Measurements from ENCODE around the gene PELI1.

- PRO-cap: no peak
CAGE:
- cytosol, long polyA minus RNA: no peak
- cytosol, long polyA plus RNA: no peak
- long polyA plus RNA: no peak
- nucleus, long polyA minus RNA: no peak
- nucleus, long polyA plus RNA: no peak
Observed at GRCh38 chr2:64138642-64139270, 5.5 kb downstream of the PELI1 start.

DNA sequence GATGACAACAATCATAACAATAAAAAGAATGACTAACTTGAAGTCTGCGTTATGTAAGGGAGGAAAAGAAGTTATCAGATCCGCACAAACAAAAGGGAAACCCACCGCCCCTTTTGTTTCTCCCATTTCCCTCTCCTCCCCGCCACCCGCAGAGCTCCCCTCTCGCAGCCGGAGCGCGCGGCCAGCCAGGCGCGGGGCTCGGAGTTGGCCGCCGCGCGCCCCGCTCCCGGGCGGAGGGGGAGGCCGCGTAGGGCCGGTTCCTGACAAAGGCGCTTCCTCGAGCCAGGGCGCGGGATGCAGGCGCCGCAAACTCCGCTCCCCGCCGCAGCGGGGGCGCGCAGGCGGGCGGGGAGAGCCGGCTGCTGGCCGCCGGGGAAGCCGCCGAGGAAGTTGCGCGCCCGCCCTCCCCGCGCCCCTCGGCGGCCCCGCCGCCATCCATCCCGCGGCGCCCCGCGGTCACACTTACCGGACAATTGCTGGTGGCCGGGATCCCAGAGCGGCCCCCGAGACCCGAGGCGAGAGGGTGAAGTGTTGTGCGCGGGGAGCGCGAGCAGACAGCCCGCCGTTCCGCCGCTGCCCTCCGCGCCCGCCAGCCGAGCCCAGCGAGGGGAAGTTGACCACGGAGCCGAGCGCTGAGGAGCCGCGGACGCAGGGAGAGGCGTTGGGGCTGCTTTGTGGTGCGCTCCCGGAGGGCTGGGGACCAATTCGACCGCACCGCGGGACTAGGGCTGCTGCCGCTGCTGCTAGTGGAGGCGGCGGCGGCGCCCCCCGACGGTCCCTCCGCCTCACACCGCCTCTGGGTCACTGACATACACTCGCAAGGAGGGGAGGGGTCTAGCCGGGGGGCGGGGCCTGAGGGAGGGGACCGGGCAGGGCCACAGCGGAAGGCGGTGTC is at the start of gene PELI1:
TSS of gene PELI1 (minus strand) at position 806 of the 895 bp plus-strand sequence.
- PRO-cap: bidirectional peak, plus-strand start at position 77 of the sequence, minus-strand start at position 332 of the sequence; bidirectional peak, plus-strand start outside the sequence, minus-strand start at position 806 of the sequence
CAGE:
- cytosol, long polyA minus RNA: no peak
- cytosol, long polyA plus RNA: start-site peak on the minus strand centred at position 755 of the sequence, 65 bp wide, 63 and 62 reads in 2 replicates
- long polyA plus RNA: start-site peak on the minus strand centred at position 795 of the sequence, 33 bp wide, 209 and 62 reads in 2 replicates
- nucleus, long polyA minus RNA: start-site peak on the minus strand centred at position 731 of the sequence, 114 bp wide, 331 reads
- nucleus, long polyA plus RNA: start-site peak on the minus strand centred at position 744 of the sequence, 91 bp wide, 168 and 130 reads in 2 replicates

- PRO-cap: bidirectional peak, plus-strand start at chr2:64144683, minus-strand start at chr2:64144420
CAGE:
- cytosol, long polyA minus RNA: no peak
- cytosol, long polyA plus RNA: no peak
- long polyA plus RNA: no peak
- nucleus, long polyA minus RNA: no peak
- nucleus, long polyA plus RNA: no peak
Observed at GRCh38 chr2:64144510-64144925, 298 bp upstream of the PELI1 start.

DNA sequence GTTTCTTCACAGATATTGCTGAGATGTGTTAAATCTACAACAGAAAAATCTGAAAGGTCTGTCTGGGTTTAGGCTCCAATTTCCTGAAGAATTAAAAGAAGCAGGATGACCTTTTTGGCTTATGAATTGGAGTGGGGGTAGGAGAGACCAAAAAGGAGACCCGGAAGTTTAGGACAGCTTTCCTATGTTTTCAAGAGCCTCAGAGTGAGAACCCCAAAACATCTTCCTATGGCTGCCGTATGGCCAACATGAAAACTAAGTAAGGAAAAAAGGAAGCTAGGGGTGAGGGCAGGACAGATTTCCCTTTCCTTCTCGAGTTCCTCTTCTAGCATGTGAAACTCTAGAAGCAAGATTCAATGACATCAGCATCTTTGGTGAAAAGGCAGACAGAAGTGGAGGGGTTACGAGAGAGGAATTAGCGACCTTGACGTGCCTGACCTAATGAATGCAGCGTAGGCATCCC is 47.7 kb upstream of the PELI1 start:
- PRO-cap: no peak
CAGE:
- cytosol, long polyA minus RNA: no peak
- cytosol, long polyA plus RNA: no peak
- long polyA plus RNA: no peak
- nucleus, long polyA minus RNA: no peak
- nucleus, long polyA plus RNA: no peak

DNA sequence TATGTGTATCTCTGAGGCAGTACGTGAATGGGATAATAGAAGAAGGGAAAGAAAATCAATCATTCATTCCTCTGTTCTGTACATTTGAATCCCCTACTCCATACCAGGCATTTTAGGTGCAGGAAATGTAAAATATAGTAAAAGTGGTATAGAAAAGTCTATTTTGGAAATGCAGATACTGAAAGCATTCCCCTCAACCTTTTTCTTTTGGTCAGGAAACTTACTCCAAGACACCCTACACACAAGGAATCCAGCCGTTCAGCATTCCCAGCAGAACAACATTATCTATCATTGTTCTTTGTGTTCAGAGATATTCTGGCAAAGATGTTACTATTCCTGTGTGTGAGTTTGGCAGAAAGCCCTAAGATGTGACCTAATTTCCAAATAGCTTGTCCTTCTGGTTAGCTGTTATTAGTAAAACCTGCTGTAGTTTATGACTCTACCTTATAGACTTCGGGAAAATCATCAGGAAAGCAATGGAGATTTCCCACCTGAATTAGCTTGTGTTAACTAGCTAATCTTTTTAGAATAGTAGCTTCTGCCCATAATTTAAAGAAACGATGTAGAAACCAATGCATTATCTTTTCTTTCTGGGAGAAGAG is 78.1 kb upstream of the PELI1 start:
- PRO-cap: no peak
CAGE:
- cytosol, long polyA minus RNA: no peak
- cytosol, long polyA plus RNA: no peak
- long polyA plus RNA: no peak
- nucleus, long polyA minus RNA: no peak
- nucleus, long polyA plus RNA: no peak

DNA sequence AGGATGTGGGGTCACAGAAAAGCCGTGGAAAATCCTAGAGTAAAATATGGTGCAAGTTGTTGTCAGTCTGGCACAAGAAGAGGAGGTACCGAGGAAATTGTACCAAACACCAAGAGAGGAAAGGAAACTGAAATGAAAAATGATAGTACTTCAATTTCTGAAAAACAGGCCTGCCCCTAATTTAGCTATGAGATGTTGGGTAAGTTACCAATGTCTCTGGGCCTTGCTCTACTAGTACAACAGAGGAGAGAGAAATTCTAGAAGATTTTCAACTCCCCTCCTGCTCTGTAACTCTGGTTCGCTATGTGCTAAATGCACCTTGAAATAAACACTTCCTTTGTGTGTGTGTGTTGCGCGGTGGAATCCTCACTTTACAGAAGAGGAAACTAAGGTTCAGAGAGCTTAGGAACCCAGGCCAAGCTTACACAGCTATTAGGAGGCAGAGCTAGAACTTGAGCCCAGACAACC is 78.9 kb upstream of the PELI1 start:
- PRO-cap: no peak
CAGE:
- cytosol, long polyA minus RNA: no peak
- cytosol, long polyA plus RNA: no peak
- long polyA plus RNA: no peak
- nucleus, long polyA minus RNA: no peak
- nucleus, long polyA plus RNA: no peak

- PRO-cap: no peak
CAGE:
- cytosol, long polyA minus RNA: no peak
- cytosol, long polyA plus RNA: no peak
- long polyA plus RNA: no peak
- nucleus, long polyA minus RNA: no peak
- nucleus, long polyA plus RNA: no peak
Observed at GRCh38 chr2:64252608-64253046, 108.4 kb upstream of the PELI1 start.

DNA sequence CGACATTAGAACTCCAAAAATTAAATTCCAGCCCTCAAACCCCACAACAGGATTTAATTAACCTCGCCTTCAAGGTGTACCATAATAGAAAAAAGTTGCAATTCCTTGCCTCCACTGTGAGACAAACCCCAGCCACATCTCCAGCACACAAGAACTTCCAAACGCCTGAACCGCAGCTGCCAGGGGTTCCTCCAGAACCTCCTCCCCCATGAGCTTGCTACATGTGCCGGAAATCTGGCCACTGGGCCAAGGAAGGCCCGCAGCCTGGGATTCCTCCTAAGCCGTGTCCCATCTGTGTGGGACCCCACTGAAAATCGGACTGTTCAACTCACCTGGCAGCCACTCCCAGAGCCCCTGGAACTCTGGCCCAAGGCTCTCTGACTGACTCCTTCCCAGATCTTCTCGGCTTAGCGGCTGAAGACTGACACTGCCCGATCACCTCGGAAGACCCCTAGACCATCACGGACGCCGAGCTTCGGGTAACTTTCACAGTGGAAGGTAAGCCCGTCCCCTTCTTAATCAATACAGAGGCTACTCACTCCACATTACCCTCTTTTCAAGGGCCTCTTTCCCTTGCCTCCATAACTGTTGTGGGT is 110.5 kb upstream of the PELI1 start:
- PRO-cap: no peak
CAGE:
- cytosol, long polyA minus RNA: no peak
- cytosol, long polyA plus RNA: no peak
- long polyA plus RNA: no peak
- nucleus, long polyA minus RNA: no peak
- nucleus, long polyA plus RNA: no peak

- PRO-cap: bidirectional peak, plus-strand start at chr2:64263570, minus-strand start at chr2:64263397
CAGE:
- cytosol, long polyA minus RNA: no peak
- cytosol, long polyA plus RNA: no peak
- long polyA plus RNA: no peak
- nucleus, long polyA minus RNA: start-site peak on the minus strand at chr2:64263421-64263428, 7 reads
- nucleus, long polyA plus RNA: no peak
Observed at GRCh38 chr2:64263137-64263662, 119.0 kb upstream of the PELI1 start.

- PRO-cap: no peak
CAGE:
- cytosol, long polyA minus RNA: no peak
- cytosol, long polyA plus RNA: no peak
- long polyA plus RNA: no peak
- nucleus, long polyA minus RNA: no peak
- nucleus, long polyA plus RNA: no peak
Observed at GRCh38 chr2:64325852-64326448, 128.0 kb upstream of the LGALSL start.

GRCh38 chr2:64329746-64330469 is 124.1 kb upstream of the LGALSL start:
- PRO-cap: unidirectional peak, plus-strand start at chr2:64329946; unidirectional peak, plus-strand start at chr2:64329974
CAGE:
- cytosol, long polyA minus RNA: no peak
- cytosol, long polyA plus RNA: no peak
- long polyA plus RNA: no peak
- nucleus, long polyA minus RNA: no peak
- nucleus, long polyA plus RNA: no peak

DNA sequence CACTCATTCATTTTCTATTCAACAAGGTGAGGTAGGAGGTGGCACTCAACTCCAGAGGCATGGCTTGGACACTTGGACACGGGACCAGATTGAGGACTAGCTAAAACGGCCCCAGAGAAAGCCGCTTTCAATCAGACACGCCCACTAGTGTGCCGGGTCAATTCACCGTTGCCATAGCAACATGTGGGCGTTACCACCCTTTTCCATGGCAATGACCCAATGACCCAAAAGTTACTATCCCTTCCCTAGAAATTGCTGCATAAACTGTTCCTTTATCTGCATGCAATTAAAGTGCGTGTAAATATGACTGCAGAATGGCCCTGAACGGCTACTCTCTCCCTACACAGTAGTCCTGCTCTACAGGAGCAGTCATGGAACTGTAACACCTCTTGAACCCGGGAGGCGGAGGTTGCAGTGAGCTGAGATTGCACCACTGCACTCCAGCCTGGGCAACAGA is 49.1 kb upstream of the LGALSL start:
- PRO-cap: no peak
CAGE:
- cytosol, long polyA minus RNA: no peak
- cytosol, long polyA plus RNA: no peak
- long polyA plus RNA: no peak
- nucleus, long polyA minus RNA: no peak
- nucleus, long polyA plus RNA: no peak

DNA sequence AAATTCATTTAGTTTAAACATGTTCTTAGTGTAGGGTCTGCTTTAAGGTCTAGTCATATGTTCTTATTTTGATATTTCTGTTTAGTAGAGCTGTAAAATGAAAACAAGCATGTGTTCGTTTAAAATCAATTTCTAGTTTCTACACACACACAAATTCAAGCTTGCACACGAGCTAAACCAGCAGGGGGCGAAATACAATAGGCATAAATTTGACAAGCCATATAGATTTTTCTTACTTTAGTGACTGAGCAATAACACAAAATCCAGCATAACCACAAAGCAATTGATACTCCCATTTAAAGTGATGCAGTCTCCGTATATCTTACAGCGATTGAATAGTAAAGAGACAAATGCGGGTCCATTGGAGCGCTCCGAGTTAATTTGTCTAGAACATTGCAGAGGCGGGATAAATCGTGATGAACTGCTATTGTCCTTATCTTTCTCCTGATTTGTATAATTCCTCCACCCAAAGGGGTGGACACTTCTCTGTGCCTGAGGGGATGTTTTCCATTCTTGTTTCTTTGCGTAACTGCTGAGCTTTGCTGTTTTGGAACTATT is 1.3 kb upstream of the AFTPH start:
- PRO-cap: no peak
CAGE:
- cytosol, long polyA minus RNA: no peak
- cytosol, long polyA plus RNA: no peak
- long polyA plus RNA: no peak
- nucleus, long polyA minus RNA: no peak
- nucleus, long polyA plus RNA: no peak

- PRO-cap: bidirectional peak, plus-strand start at chr2:64524348, minus-strand start at chr2:64524086
CAGE:
- cytosol, long polyA minus RNA: no peak
- cytosol, long polyA plus RNA: no peak
- long polyA plus RNA: no peak
- nucleus, long polyA minus RNA: no peak
- nucleus, long polyA plus RNA: no peak
Observed at GRCh38 chr2:64523989-64524222, 222 bp upstream of the AFTPH start.

- PRO-cap: no peak
CAGE:
- cytosol, long polyA minus RNA: no peak
- cytosol, long polyA plus RNA: no peak
- long polyA plus RNA: no peak
- nucleus, long polyA minus RNA: no peak
- nucleus, long polyA plus RNA: no peak
Observed at GRCh38 chr2:64627294-64627786, 26.4 kb downstream of the SERTAD2 start.

GRCh38 chr2:64630486-64630877 is 23.2 kb downstream of the SERTAD2 start:
- PRO-cap: no peak
CAGE:
- cytosol, long polyA minus RNA: no peak
- cytosol, long polyA plus RNA: no peak
- long polyA plus RNA: no peak
- nucleus, long polyA minus RNA: no peak
- nucleus, long polyA plus RNA: no peak

DNA sequence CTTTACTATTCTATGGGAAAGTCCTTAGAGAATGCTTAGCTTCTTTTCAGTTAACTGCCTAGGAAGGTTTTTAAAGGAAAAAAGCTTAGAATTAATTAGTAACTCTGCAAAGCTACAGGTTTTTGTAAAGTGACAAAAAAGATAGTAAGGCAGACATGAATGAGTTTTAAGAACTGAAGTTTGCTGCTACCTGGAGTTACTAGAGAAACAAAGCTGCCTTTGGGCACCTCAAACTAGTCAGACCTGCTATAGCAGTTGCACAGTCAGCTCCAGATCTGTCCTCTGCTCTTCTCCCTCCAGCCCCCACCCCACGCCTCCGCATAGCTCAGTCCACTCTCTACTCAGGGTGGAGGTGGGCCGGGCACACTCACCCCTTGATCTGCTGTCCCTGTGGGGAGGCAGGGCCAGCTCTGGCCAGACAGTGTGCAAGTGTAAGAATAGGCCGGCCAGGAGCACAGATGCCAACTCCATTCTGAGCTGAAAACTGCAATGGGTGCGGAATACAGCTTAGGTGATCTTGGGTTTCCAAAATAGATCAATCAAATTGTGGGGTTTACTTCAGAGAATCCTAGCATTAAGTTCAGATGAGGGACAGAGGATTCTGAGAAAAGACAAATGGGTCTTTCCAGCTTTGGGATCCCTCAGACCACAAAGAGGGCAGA is 4.1 kb downstream of the SERTAD2 start:
- PRO-cap: no peak
CAGE:
- cytosol, long polyA minus RNA: no peak
- cytosol, long polyA plus RNA: no peak
- long polyA plus RNA: no peak
- nucleus, long polyA minus RNA: no peak
- nucleus, long polyA plus RNA: no peak

DNA sequence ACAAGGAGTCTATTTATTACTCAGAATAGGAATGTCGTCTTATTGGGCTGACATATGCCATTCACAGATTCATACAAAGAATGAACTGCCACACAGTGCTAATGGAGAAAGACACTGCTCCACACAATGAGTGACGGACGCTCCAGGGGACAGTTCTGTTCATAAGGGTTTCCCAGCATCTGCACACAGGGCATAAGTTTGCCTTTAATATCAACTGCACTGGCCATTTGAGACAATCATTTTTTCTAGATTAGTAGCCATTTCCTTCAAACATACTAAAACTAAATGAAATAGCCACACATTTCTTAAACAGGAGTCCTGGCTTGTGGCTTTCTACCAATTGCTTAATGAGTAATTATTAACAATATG is 3.4 kb downstream of the SERTAD2 start:
- PRO-cap: no peak
CAGE:
- cytosol, long polyA minus RNA: no peak
- cytosol, long polyA plus RNA: no peak
- long polyA plus RNA: no peak
- nucleus, long polyA minus RNA: no peak
- nucleus, long polyA plus RNA: no peak

DNA sequence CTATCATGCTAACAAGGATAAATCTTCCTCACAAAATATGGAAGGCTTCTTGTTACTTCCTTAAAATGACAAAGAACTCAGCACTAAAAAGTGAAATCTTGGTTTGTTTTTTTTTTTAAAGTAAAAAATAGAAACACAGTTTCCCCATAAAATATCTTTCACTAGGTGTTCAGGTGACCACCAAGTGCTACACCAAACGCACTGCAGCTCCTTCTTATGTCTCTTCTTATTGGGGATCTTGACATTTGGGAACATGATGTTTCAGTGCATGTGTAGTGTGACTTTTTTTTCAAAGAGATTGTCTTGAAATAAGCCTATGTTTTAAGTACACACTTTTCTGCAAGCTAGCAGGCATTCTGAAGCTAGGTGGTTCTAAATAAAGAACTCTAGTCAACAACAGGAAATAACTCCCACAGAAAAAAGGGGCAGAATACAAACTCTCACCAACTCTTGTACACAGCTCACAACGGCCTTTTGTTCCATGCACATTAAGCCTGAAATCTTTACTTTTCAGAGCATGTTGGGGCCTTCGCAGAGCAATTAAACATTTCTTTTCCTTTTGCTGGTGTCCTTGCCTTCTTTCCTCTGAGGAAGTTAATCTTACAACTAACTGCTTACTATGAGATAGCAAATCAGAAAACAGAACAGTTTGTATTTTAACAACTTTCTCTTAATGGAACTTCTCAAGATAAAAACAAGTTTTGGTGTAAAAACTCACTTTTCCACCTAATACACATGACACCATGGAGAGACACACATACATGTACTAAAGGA is 13.3 kb upstream of the SERTAD2 start:
- PRO-cap: no peak
CAGE:
- cytosol, long polyA minus RNA: no peak
- cytosol, long polyA plus RNA: no peak
- long polyA plus RNA: no peak
- nucleus, long polyA minus RNA: no peak
- nucleus, long polyA plus RNA: no peak

GRCh38 chr2:65023922-65024341 is 32.3 kb upstream of the CEP68 start:
- PRO-cap: no peak
CAGE:
- cytosol, long polyA minus RNA: no peak
- cytosol, long polyA plus RNA: no peak
- long polyA plus RNA: no peak
- nucleus, long polyA minus RNA: no peak
- nucleus, long polyA plus RNA: no peak

Data from endothelial cell of umbilical vein (primary cell).